A375 (cell line): ENCODE measurements around a stretch of chr10.

DNA sequence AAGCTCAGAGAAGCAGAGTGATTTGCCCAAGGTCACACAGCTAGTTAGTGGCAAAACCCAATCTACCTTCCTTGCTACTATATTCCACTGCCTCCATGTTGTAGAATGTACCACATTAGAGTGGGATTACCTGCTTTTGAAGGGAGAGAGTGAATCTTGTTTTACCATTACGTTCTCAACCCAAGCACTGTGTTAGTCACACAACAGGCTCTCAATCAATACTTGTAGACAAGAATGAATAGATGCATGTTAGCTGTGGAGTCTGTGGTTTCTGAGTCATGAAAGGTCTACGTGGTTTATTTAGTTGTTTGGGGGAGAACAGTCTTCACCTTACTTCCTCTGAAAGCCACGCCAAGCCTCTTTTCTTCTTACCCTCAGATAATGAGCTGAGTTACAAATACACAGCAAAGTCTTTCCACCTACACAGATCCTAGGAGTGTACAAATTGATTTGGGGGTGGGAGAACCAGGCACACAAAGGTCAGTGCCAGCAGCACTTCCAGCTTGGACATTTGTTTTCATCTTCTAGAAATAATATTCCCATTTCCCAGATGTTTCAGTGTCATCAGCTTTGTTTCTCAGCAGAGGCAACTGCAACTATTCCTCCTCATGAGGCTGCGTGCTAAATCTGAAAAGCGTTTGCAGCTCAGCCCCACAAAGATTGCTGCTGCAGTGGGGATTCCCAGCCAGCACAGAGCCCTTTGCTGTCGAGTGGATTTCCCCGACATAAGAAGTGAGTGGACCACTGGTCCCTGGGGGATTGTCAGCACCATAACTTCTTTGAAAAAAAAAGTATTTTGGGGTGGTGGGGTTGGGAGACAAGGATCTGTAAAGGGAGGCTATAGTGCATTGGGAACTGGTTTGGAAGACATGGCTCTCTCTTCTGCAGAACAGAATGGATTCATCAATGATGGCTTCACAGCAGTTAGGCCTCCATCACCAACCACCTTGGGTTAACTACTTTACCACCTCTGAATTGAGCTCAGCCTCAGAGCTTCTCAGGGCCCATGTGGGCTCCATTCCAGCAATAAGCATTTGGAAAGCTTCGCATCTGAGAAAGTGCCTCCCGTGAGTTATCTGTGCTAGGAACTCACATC is 71.3 kb upstream of the ADO start:
- RAMPAGE, long total RNA = no peak

DNA sequence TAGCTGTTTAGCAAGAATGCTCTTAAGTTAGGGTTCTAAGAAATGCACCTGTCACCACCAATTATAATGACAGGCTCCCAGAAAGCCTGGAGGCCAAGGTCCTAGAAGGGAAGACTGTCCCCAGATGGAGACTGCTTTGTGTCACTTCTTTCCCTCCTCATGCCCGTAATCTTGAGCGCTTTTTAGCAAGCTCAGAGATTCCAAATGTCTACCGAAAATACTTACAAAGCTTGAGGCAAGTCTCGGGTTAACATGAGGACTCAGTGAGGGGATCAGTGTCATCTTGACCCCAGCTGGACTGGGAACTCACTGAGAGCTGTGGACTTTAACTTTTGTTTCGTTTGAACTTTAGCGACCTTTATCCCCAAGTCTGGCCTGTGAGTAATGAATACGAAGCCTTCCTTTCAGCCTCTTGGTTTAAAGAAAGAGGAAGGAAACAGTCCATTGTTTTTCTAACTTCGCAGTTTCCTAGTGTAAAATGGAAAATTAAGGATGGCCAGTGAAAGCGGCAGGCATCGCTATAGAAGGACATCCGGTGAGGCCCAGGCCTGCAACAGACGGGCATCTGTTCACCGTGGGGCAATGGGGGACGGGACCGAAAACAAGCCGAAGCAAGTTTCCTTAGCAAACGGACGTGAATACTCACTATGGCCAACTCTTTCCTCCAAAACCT is 44.2 kb upstream of the ADO start:
- RAMPAGE, long total RNA = no peak

DNA sequence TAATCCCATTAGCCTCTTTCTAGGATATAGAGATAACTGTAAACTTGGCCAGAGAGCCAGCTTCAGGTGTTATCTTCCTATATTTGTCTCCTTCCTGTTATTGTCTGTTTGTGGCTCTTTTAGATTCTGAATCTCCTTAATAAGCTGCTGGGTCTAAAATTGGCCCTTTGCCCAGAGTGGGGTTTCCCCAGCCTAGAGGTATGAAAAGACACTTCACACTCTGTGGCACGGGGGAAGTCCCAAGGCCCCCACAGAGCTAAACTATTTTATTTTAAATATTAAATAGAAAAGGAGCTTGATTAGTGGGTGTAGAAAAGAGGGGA is 25.1 kb upstream of the ADO start:
- RAMPAGE, long total RNA = no peak

DNA sequence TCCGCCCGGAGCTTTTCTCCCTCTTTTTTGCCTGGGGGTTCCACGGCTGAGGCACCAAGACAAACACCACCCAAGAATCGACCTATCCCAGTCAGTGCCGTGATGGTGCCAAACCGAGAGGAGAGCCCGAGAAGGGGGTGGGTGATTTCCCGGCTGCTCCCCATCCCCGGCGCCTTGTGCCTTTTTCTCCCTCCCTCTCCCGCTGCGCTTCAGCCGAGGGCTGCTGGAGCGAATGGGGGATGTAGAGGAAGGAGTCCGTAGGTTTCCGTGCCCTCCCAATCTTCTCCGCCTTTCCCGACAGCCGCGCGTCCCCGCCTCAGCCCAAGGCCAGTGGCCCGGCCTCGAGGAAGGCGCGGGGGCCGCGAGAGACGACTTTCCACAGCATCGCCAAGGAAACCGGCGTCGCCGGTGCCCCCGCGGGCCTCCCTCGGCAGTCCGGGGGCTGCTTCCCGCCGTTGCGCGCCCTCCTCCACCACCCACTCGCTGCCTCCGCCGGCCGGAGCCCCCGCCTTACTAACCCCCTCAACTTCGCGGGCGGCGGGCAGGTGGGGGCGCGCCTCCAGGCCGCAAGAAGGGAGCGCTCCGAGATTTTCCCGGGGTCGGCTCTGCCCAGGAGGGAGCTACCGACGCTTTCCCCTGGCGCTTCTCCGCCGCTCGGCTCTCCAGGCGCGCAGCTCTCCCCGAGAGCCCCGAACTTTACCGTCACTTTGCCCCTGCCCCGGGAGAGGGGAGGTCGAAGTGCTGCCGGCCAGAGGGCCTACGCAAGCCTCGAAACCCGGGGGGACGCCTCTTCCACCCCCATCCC is 1.2 kb downstream of the EGR2 start:
- RAMPAGE, long total RNA = no peak

DNA sequence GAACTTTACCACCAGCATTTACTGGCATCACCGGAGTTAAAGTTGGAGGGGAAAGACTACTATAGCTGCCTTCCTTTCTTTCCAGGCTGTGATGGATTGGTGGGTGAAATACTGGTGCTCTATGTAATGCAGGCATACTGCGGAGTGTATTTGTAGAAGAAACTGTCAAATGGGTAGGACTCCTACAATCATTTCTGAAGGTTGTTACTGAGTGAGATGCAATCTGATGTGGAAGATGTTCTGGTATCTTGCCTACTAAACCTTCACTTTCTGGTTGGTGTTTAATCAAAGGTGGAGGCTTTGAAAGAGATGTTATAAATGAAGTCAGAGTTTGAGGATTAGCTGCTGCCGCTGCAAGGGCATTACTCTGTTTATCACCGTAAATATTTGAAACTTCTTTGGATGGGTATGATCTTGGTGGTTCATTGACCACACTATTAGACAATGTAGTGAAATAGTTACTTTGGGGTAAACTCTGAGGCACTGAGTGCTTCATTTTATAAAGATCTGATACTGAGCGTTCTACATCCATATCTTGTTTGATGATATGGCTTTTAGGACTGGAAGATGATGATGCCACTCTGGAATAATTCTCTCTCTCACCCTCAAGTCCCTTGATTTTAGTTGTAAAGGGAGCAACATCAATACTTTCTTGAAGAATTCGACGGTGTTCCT is 74.9 kb downstream of the NRBF2 start:
- RAMPAGE, long total RNA = no peak

DNA sequence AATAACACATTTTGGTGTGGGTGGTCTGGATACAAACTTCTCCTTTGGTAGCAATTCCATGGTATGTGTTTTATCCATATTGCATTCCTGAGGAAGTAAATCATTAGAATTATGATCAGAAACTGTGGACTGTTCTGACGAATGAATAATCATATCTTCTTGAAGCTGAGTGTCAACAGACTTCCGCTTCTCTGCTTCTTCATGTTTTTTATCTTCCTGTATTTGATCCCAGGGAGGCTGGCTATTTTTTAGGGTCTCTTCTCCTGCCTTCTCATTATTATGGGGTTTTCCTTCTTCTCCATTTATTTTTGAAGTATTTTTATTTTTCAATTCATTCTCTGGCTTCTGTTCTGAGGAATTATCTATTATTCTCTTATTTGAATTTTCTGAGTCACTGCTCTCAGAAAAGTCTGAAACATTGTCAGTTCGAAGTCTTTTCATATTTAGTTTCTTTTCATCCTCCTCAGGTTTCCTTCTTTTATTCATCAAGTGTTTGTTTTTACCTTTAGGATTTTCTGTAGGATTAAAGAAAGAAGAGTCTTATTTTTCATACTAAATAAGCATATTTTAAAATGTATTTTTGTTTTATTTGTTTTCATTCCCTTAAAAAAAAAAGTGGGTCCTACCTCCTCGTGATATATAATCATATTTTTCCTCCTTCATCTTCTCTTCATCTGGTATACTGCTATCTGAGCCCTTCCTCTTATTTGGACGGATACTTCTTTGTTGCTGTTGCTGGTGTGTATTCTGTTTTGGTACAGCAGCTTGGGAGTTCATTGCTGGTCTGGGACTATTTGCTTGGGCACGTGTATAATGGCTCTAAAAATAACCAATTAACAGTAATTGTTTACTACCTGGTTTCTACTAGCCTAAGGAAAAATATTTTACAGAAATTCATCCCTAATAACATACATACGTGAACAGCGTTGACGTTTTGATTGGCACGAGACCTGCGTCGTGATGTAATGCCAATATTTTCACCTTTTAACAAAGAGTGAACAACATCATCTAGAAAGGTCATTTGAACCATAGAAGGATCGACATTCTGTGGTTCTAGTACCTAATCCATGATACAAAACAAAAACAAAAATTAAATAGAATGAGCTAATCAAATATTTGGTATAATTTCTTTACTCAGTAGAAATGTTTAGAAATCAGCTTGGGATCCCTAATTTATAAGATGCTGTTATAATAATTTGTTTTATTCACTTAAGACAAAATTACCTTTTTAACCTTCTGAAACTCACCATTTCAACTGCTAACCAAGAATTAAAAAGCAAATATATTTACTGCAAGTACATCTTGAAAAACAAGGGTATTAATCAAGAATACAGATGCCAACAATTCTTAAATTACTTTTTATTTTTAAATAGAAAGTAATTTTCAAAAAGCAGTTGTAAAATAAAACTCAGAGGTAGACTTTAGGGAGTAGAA is 82.0 kb downstream of the NRBF2 start:
- RAMPAGE, long total RNA = no peak

GRCh38 chr10:63223945-63224710 is 91.0 kb downstream of the NRBF2 start:
- RAMPAGE, long total RNA = no peak

DNA sequence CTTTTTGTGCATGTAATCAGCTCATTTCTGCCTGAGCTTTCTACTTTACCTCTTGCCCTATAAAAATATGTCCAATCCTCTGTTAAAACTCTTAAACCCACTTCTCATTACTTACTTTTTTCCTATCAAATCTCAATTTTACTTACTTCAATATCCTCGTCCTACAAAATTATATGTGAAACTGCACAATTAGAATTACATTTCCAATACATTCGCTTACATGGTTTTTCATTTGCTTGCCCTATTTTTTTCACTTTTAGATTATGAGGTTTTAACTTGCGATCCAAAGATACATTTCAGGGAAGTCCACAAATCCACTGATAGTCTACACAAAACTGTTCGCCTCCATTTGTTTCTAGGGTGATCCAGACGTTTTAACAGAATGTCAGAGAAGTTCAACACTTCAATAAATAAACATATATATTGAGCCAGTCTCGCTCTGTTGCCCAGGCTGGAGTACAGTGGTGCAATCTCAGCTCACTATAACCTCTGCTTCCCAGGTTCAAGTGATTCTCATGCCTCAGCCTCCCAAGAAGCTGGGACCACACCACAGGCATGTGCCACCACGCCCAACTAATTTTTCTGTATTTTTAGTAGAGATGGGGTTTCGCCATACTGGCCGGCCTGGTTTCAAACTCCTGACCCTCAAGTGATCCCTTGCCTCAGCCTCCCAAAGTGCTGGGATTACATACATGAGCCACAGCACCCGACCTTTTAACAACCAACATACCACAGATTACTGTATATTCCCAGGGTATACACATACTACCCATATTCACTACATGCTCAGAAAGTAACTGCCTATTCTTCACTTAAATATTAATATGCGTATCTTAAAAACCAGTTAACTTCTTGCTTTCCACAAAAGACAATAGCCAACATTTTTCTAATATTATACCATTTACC is 134.3 kb downstream of the JMJD1C start:
- RAMPAGE, long total RNA = no peak

DNA sequence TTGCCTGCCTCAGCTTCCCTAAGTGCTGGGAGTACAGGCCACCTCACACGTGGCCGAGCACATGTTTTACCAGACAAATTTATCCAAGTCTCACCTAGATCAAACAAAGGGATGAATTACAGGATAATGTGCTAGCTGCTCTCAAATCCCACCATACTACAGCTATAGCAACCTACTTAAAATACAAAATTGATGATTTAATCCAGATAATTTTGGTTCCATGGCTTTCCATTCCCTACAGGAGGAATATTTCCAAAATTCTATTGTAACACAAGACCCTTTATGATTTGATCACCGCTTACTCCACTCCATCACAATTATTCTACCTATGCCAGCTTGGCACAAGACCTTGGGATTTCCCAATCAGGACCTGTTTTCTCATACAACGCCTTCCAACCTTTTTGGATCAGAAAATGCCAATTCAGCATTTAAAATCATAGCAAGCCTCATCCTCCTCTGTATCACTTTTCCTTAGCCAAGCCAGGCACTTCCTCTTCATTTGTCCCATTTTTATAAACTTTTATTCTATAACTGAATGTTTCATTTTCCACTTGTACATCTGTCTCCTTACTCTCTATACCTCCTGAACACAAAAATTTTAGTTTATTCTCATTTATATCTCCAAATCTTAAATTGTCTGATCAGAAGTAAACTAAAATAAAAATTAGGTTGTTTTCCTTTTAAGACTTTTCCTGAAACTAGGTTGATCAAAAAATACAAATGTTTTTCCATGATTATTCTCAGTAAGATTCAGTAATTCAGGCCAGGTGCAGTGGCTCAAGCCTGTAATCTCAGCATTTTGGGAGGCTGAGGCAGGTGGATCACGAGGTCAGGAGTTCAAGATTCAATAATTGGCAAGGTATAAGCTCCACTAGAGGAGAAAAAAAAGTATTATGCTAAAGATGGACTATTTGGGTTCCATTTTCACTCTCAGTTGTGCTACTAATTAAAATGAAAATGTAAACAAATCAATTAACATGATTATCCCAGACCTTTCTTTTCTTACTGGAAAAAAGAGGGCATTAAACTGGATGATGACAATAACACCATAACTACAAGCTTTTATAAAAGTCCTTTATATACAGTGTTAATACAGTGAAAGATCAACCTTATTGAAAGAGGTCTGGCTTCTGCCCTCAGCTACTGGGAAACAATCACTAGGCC is 100.7 kb downstream of the JMJD1C start:
- RAMPAGE, long total RNA = no peak

- RAMPAGE, long total RNA = no peak
Observed at GRCh38 chr10:63522417-63522668, 1.1 kb downstream of the REEP3 start.

- RAMPAGE, long total RNA = no peak
Observed at GRCh38 chr10:63628502-63629078, 107.4 kb downstream of the REEP3 start.

DNA sequence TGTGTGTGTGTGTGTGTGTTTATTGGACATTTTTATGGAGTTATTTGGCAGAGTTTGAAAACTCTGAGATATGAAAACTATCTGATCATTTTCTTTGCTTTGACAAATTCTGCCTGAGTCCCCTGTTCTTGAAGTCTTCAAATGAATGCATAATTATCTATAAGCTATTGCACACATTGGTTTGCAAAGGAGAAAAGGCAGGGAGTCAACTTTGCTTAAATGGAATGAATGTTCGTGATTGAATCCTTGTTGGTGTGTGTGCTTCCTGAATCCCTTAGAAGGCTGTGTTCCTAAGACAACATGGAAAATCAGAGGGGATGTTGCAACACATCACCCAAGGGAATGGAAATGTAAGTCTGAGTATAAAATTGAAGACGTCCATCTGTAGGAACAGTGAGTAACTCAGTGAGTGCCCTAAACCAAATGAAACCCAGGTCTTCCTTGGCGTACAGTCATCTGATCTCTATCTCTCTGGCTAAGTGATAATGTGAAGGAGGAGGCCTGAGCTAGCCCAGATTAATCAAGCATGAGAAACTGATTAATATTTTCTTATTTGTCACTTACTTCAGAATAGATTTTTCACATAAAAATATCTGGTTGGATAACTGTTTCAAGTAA is 161.1 kb downstream of the REEP3 start:
- RAMPAGE, long total RNA = no peak

- RAMPAGE, long total RNA = no peak
Observed at GRCh38 chr10:63866047-63866442, 344.8 kb downstream of the REEP3 start.

DNA sequence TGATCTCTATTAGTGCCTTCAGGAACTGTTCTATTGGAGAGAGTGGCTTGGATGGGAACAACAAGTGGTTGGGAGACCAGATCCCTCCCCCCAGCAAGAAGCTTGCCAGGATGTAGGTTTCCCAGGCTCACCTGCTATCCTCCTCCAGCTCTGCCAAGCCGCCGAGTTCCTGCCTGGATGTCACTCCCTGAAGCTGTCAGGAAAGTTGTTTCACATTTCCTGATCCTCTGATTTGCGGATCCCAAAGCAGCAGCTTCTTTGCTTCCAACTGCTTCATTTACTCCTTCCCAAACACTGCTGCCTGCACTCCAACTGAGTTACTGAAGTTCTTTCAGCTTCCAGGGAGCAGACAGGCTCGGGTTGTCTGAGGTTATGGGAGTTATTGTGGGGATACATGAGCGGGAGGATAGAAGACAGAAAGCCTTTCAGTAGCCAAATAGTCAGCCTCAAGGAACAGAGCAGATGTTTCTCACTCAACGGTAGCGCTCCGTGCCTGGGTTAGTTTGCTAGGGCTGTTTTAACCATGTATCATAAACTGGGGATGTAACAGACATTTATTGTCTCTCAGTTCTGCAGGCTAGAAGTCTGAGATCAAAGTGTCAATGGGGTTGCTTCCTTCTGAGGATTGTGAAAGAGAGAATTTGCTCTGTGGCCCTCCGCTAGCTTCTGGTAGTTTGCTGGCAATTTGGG is 515.9 kb downstream of the REEP3 start:
- RAMPAGE, long total RNA = no peak

DNA sequence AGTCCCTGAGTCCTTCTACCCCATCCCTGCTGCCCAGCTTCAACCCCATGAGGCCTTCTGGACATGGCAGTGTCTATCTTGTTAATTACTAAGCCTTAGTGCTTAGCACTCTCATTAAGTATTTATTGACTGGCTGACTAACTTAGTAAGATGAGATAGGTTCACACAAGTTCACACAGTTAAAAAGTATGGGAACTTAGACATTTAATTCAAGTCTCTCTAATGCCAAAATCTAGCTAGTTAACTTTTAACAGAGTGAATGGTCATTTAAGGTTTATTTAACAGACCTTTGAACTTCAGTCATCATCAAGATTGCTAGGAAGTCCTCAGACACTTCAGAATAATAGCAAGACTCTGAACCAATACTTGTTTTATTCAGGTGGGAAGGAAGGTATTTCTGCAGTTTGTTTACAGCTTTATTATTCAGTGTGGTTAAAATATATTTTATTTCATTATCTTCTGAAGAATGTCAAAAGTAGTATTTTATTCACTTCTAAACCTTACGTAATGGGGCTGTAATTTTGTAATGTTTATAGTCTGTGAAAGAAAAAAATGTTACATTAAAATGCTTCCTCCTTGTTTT is 848.9 kb downstream of the REEP3 start:
- RAMPAGE, long total RNA = no peak

GRCh38 chr10:65891342-65891771 is 1034.5 kb upstream of the LRRTM3 start:
- RAMPAGE, long total RNA = no peak

- RAMPAGE, long total RNA = no peak
Observed at GRCh38 chr10:66927889-66928342, 2.1 kb downstream of the LRRTM3 start.

GRCh38 chr10:67224366-67225034 is 298.7 kb downstream of the LRRTM3 start:
- RAMPAGE, long total RNA = no peak

- RAMPAGE, long total RNA = no peak
Observed at GRCh38 chr10:67885636-67885952, 1.1 kb downstream of the SIRT1 start.

DNA sequence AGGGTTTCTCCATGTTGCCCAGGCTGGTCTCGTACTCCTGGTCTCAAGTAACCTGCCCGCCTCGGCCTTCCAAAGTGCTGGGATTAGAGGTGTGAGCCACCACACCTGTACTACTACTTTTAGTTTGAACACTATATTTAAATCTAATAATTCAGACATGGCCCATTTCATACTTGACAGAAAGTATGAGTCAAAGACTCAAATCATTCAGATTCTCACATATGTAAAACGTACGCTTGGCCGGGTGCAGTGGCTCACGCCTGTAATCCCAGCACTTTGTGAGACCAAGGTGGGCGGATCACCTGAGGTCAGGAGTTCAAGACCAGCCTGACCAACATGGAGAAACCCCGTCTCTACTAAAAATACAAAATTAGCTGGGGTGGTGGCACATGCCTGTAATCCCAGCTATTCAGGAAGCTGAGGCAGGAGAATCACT is 19.9 kb downstream of the SIRT1 start:
- RAMPAGE, long total RNA = no peak